Body of pancreas (tissue), 2 donors: ENCODE measurements around a stretch of chr16.

DNA sequence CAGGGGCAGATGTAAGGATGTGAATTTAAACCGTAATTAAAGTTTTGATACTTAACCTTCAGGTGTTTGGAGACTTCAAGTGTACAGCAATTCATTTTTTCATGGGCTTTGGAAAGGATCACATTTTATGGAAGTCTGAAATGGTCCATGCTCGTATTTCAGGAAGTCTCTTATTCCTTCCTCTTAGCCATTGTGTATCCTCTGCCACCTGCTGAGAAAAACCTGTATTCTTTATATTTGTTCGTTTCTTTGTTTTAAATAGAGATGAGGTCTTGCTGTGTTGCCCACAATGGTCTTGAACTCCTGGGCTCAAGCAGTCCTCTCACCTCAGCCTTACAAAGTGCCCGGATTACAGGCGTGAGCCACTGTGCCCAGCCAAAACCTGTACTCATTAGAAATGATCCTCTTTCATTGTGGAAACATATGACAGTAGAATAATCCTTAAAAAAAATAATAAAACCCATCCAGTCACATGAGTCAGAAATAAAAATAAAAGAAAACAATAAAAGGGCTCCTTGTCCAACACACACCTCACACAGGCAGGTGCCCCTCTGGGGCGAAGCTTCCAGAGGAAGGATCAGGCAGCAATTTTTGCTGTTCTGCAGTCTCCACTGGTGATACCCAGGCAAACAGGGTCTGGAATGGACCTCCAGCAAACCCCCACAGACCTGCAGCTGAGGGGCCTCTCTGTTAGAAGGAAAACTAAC, 25.3 kb downstream of the GAN start:
- PRO-cap, result no peak
- RAMPAGE, long total RNA, 2 experiments, result no peak in any of the 2 experiments

GRCh38 chr16:81431770-81432516, 12.7 kb upstream of the CMIP start:
- PRO-cap, result no peak
- RAMPAGE, long total RNA, 2 experiments, result no peak in any of the 2 experiments

DNA sequence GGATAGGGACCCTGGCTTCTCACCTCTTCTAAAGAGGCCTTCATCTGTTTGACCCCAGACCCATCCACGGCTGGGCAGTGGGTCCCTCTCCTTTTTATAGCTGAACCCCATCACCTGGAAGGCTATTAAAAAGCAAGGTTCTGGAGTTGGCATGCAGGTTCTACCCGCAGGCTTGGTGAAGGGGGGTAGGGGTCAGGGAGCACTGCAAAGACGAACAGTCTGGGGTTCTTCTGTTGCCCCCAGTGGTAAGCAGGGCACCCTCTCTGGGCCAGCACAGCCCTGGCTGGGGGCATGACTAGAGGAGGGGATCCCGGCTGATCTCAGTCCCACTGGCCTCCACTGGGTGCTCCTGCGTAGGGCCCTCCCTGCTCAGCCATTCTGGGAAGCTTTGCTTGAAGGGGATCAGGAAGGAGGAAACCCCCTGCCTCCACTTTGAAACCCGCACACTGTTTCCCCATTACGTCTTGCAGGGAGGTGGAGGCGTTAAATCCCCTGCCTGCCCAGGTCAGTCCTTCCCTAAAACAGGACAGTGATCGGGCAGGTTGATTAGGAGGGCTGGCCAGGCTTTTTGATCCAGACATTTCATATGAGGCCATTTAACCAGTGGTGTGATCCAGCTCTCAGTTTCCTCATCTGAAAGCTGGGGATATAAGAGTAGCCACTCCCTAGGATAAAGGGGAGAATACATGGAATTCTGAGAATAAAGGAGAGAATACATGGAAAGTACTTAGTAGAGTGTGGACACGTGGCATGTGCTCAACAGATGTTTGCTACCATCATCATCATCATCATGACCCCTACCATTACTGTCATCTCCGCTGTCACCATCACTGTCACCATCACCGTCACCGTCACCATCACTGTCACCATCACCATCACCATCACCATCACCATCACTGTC, 13.8 kb downstream of the CMIP start:
- PRO-cap, result no peak
- RAMPAGE, long total RNA, 2 experiments, result no peak in any of the 2 experiments

GRCh38 chr16:81462383-81462953, 17.9 kb downstream of the CMIP start:
- PRO-cap, result no peak
- RAMPAGE, long total RNA, 2 experiments, result no peak in any of the 2 experiments

- PRO-cap, result no peak
- RAMPAGE, long total RNA, 2 experiments, result start-site peak on the plus strand in 1 of 2 experiments, at chr16:81464049-81464366 at its widest, 15 reads per replicate
These were observed 19.3 kb downstream of the CMIP start for GRCh38 chr16:81463716-81464530.

DNA sequence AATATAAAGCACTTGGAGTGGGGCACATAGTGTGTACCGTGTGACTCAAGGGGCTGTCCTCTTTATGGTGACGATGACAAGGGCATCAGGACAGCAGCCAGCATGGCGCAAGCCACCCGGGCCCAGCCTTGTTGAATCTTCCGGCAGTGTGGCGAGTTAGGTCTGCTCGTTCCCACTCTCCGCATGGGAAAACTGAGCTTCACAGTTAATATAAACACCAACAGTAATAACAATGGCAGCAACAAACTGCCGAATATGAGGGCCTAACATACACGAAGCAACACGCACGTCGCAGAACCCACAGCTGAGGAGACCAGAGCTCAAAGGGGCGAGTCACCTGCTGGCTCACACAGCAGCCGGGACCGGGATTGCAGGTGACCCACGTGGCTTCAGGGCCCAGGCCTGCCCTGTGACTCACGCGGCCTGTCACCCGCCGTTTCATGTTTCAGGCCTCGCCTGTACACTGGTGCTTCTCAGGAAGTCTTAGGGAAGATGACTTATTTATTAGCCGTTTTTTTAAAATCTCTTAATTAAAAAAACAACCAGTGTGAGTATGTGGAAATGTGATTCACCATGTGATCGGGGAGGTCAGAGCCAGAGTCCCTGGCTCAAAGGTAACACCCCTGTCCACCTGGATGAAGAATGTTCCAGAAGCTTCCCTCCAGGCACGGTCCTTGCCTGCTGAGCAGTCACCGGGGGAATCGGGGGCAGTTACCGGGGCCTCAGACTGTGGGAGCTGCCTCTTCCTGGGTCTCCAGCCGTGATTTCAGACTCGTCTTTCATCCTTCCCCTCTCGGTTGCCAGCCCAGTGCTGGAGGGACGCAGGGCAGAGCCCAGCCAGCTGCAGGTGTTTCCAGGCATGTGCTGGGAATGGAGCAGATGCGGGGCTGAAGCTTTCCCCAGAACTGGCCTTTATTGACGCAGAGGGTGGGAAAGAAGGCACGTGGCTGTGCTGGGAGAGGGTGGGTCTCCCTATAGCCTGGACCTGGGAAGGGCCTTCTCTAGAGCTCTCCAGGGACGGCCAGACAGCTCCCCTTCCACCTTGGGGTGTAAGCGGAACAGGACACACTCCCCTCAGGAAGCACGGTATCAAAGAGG, 49.2 kb downstream of the CMIP start:
- PRO-cap, result unidirectional peak, minus-strand start at position 339 of the sequence; unidirectional peak, minus-strand start at position 364 of the sequence; bidirectional peak, plus-strand start at position 1,004 of the sequence, minus-strand start at position 781 of the sequence
- RAMPAGE, long total RNA, 2 experiments, result no peak in any of the 2 experiments

- PRO-cap, result no peak
- RAMPAGE, long total RNA, 2 experiments, result no peak in any of the 2 experiments
These were observed 110.4 kb downstream of the CMIP start for GRCh38 chr16:81554920-81555517.

DNA sequence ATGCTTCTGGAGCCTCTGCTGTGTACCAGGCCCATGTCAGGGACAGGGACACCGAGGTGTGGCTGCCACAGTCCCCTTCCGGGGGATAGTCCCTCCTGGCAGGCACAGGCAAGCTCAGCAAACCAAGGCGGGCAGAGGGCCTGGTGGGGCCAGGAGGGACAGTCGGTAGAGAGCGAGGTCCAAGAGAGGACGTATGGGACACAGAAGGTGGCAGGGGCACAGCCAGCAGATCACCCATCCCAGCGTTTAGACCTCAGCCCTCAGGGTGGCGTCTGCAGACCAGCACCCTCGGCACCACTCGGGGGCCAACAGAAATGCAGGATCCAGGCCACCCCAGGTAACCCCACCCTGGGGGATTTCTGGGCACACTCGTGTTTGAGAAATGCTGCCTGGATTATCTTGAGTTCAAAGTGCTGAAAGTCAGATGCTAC, 71.1 kb upstream of the PLCG2 start:
- PRO-cap, result no peak
- RAMPAGE, long total RNA, 2 experiments, result no peak in any of the 2 experiments

GRCh38 chr16:81850444-81850986, 71.4 kb downstream of the PLCG2 start:
- PRO-cap, result no peak
- RAMPAGE, long total RNA, 2 experiments, result no peak in any of the 2 experiments

DNA sequence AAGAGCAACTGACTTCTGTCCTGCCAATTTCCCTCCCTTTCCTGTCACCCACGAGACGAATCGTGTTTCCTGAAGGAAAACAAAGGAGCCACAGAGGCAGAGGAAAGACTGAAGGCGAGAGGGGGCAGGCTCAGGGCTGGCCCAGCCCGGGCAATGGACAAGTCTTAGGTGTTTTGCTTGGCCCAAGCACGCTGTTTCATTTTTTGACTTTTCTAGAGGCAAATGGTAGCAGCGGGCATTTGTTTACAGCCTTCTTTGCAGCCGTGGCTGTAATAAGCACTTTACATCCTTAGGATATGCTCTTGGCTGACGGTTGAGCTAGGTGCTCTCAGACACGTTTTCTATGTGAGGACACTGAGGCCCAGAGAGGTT, 83.0 kb downstream of the PLCG2 start:
- PRO-cap, result no peak
- RAMPAGE, long total RNA, 2 experiments, result no peak in any of the 2 experiments

GRCh38 chr16:82088344-82088703, 53.3 kb downstream of the HSD17B2 start:
- PRO-cap, result no peak
- RAMPAGE, long total RNA, 2 experiments, result no peak in any of the 2 experiments

- PRO-cap, result no peak
- RAMPAGE, long total RNA, 2 experiments, result no peak in any of the 2 experiments
These were observed 31.3 kb downstream of the MPHOSPH6 start for GRCh38 chr16:82138699-82139083.

DNA sequence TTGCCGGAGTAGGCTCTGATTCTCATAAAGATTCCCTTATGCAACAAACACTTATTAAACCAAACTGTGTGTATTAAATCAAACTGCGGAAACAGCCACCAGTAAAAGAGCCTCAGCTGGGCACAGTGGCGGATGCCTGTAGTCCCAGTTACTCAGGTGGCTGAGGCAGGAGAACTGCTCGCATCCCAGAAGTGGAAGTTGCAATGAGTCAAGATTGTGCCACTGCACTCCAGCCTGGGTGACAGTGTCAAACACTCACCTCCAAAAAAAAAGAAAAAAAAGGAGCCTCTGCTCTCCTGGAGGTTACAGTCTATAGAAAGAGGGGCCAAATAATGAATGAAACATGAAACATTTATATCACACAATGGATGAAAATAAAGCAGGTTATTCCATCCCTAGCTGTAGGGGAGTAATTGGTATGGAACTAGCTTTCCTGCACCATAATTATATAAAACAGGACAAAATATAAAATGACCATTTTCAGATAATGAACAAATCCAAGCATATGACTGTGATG, 17.1 kb downstream of the MPHOSPH6 start:
- PRO-cap, result no peak
- RAMPAGE, long total RNA, 2 experiments, result no peak in any of the 2 experiments

DNA sequence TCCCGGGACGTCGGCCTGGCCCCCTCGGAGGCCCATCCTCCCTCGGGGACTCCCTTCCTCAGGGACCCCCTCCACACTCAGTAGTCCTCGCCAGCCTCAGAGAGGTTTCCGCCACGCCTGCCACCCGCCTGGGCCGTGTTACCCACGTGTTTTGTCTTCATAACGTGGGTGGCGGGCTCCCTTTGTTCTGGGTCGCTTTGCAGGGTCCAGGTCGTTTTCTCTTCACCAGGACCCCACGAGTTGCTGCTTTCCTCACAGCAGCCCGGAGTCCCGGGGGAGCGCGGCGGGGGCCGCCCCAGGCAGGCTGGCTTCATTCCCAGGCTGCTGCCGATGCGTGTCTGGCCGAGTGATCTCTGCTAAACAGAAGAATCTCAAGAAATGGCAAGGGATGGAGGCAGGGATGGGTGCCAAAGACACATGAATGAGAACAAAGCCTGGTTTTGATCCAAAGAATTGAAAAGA, 460 bp upstream of the MPHOSPH6 start:
- PRO-cap, result no peak
- RAMPAGE, long total RNA, 2 experiments, result no peak in any of the 2 experiments

DNA sequence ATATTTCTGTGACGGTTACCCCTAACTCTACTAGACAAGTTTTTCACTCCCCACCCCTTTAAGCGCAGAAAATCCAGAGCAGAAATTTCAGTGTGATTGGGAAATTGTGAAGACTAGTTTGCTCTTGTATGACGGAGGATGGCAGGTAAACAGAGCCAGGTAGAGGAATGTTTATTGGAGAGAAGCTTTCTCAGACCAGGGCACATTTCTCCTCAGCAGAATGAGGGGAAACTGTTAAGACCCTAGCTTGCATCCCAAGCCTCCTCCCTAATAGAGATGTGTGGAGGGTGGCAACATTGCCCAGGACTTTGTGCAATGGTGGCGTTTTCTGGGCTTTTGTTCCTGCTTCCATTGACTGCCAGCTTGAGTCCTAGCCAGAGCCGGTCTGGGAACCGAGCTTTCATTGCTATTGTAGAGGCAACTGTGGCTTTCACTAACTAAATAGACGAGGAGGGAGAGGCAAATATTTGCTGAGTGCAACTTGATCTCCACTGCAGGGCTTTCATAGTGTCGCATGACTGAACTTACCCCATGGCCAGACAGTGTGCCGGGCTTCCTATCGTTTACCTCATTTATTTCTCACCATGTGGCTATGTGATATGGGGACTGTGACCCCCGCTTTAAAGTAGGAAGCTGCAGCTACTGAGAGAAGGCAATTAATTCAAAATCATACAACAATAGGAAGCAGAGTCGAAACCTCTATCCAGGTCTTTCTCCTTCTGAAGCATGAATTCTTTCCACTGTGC, 159.7 kb upstream of the MPHOSPH6 start:
- PRO-cap, result no peak
- RAMPAGE, long total RNA, 2 experiments, result no peak in any of the 2 experiments

- PRO-cap, result no peak
- RAMPAGE, long total RNA, 2 experiments, result no peak in any of the 2 experiments
These were observed 33.5 kb downstream of the CDH13 start for GRCh38 chr16:82660127-82660811.

GRCh38 chr16:82833562-82833911, 206.8 kb downstream of the CDH13 start:
- PRO-cap, result no peak
- RAMPAGE, long total RNA, 2 experiments, result no peak in any of the 2 experiments

DNA sequence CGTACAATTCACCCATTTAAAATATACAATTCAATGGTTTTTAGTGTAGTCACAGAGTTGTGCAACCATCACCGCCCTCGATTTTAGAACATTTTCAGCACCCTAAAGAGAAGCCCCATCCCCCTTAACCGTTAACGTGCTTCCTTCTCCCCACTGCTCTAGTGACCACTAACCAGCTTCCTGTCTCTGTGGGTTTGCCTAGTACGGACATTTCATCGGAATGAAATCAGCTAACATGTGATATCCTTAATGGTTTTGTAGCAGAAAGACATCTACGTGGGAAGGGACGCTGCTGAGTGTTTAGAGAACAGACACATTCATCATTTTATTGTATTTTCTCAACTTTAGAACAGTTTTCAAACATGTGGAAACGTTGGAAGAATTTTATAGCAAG, 80.7 kb upstream of the HSBP1 start:
- PRO-cap, result no peak
- RAMPAGE, long total RNA, 2 experiments, result no peak in any of the 2 experiments

DNA sequence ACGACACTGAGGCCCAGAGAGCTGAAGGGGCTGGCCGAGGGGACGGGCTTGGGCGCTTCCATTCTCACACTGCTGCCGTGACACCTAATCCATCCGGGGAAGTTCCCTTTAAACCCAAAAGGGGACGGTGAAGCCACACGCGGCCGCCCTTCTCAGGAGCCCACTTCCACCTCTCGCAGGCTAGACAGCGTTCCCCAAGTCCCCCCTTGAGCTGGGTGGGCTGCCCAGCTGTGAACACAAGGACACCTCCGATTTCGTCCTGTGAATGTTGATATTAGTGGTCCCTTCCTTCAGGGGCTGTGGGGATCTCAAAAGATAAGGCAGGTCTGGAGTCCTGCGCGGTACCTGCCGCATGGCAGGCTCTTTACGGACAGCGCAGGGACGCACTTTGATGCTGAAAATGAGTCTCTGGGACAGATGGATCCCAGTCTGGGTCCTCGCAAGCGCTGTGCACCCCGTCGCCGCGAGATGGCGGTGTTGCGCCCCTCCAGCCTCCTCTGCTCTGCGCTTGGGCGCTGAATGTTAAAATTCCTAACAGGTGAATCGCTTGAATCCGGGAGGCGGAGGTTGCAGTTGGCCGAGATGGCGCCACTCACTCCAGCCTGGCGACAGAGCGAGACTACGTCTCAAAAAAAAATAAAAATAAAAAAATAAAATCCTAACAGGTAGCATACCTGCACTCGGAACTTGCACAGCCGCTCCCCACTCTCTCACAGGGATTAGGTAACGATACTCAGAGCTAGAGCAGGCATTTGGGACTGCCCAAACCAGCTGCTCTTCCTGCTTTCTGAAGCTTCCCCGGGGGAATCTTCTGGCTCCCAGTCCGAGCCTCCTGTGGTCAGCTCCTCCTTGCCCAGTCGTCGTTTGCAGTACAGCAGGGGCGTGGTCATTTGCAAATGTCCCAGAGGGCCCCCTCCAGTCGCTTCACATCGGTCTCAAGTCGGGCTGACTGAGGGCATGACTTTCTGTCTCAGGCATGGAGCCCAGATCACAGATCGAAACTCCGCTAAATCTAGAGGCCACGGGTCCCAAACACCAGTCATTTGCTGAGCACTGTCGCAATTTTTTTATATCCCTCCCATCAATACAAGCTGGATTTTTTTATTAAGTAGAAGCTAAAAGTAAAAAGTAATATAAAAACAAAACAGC, 26.3 kb upstream of the OSGIN1 start:
- PRO-cap, result unidirectional peak, plus-strand start at position 550 of the sequence
- RAMPAGE, long total RNA, 2 experiments, result no peak in any of the 2 experiments

DNA sequence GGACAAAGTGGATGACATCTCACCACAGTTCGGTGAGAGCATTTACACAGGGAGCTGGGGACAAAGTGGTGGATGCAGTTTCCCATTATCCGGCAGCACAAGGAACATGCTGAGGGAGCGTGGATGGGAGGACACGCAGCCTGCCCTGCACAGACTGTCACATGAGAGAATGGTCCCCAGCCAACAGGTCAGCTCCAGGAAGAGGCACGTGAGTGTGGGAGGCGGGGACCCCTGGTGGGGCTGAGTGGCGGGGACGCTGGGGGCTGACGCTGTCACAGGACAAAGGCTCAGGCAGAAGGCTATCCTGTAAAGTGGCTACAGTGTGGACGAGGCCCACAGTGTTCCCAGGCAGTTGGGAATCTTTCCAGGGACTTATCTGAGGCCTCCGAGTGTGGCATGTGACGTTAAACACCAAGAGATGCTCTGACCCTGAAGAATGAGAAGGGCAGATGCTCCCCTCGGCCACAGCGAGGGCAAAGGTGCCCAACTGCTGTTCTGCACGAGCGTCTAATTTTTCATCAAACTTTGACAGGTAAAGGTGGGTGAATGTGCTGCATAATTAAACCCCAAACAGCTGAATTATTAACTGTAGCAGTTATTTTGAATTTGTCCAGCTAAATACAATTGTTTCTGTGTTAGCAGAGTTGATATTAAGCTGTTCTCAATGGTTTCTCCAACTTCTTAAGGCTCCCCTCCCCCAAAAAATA, 30.3 kb downstream of the MBTPS1 start:
- PRO-cap, result no peak
- RAMPAGE, long total RNA, 2 experiments, result no peak in any of the 2 experiments